Skin of body (tissue), 2 donors: ENCODE measurements around a stretch of chr11.

DNA sequence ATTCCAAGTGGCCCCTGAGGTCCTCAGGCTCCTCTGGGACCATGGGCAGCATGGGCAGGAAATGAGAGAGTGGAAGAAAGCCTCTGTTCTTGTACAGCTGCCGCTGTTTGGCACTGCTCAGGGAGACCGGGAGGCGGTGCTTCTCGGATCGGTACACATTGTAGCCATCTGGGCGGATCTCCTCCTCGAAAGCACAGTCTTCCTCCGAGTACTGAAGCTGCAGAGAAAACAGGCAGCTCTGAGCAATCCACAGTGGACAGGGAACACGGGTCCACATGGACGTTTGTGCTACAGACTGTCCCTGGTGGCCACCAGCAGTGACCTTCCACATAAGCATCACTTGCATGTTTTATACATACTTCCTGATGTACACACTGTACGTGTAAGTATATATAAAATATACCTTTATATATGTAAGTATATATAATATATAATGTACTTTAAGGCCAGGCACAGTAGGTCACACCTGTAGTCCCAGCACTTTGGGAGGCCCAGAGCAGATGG, 4.4 kb downstream of the FGF19 start:
- RAMPAGE, long total RNA = no peak

DNA sequence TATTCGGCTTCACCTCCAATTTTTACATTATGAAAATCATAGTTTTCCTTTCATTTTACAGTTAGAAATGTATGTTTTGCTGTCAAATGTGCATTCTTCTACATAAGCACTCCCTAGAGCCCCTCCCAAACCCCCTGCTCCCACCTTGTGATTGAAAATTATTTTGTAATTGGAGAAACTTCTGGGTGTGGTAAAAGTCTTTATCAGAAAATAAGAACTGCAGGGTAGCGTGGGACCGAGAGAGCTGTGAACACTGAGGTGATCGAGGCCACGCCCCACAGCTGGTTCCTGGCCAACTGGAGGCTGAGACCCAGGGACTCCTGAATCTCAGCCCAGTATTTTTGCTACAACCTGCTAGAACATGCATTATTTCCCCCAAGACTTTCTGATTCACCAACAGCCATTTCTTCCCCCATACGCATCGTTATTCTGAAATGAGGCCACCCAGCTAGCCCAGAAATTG, 3.2 kb upstream of the FGF19 start:
- RAMPAGE, long total RNA = no peak

DNA sequence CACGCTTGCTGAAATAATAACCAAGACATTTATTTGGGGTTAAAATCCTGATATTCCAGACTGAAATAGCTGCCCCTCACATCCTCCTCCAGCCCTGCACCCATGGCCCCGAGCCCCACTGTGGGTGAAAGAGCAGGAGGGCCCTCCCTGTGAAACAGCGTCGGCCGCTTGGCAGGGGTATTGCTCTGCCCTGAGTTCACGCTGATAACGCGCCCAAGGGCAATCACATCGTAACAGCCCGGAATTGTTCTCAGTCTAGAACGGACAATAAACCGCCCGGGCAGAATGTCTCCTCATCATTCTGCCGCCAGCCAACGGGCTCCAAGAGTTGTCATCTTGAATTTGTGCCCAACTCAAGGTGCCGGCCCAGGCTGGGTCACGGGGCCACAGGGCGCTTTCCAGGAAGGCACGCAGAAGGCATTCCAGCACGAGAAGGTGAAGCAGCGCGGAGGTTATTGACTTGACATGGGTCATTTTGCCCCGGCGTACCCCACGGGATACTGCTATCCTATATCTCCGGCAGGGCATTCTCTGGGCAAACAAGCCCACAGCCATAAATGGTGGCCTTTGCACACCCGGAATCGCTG, 72.2 kb upstream of the FGF3 start:
- RAMPAGE, long total RNA = no peak

DNA sequence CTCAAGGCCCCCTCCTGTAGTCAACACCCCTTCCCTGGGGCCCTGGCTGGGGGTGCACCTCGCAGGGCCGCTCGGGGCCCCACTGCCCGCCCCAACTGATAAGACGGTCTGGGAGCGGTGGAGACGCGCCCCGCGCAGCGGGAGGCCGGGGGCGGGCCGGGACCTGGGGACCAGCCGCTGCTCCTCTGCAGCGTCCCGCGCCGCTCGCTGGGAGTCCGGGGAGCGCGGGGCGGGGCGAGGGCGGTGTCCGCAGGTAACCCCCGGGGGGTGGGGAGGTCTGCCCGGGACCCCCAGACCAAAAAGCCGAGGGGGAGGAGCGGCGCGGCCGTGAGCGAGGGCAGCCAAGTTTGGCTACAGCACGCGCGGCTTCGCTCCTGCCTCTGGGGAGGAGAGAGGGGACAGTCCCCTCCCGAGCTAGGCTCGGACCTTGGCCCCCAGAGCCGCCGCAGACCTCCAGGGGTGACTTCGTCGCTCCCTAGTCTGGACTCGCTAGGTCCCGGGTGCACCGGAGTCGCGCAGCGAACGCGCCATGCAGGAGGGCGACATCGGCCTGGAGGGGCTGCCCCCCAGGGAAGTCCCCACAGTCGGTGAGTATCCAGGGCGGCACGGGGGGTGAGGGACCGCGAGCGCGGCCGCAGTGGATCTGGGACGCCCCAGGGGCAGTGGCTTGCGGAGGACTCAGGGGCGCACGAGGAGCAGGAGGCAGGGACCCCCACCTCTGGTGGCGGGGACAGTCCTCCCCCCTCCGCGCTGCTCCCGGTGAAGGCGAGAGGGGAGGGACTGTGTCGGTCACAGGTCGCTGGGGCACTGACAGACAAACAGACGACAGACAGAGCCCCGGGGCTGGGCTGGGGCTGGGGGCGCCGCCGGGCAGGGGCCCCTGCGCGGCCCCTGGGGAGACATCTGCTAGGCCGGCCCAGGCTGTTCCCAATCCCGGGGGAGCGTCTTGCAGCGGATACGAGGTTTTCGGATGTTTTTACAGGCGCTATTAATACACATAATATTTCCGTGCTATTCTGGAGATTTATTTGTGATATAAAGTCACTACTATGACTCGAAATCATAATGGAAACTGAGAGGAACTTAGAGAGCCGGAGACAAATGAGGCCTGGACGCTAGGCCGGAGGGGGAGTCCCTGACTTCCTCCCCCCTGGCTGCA, 92.2 kb upstream of the ANO1 start:
- RAMPAGE, long total RNA = no peak

- RAMPAGE, long total RNA = no peak
Measured at GRCh38 chr11:70019751-70020203, 58.3 kb upstream of the ANO1 start.

DNA sequence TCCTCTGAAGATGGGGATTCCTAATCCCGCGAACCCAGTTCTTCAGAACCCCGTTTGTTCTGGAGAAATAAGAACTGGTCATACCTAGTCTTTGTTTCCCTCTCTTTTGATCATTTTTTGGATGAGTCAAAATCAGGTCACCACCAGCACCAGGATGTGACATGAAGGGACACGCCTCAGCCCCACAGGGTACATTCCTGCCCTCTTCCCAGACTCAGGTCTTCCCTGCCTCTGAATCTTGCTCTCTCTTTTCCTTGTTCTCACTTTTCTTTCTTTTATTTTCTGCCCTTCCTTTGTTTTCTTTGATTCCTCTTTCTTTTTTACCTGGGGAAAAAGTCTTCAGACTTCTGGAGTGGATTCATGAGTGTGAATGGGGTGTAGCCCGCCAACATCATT, 14.5 kb upstream of the ANO1 start:
- RAMPAGE, long total RNA = no peak

GRCh38 chr11:70090810-70091627, 12.9 kb downstream of the ANO1 start:
- RAMPAGE, long total RNA = no peak

DNA sequence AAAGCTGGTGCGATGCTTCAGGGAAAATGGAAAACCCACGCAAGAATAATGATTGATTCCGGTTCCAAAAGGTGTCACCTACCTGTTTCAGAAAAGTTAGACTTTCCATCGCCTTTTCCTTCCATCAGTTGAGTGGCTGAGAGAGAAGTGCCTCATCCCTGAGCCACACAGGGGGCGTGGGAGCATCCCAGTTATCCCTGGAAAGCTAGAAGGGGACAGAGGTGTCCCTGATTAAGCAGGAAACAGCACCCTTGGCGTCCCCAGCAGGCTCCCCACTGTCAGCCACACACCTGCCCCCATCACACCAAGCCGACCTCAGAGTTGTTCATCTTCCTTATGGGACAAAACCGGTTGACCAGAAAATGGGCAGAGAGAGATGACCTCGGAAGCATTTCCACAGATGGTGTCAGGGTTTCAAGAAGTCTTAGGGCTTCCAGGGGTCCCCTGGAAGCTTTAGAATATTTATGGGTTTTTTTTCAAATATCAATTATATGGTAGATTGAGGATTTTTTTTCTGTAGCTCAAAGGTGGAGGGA, 14.6 kb upstream of the FADD start:
- RAMPAGE, long total RNA = no peak

DNA sequence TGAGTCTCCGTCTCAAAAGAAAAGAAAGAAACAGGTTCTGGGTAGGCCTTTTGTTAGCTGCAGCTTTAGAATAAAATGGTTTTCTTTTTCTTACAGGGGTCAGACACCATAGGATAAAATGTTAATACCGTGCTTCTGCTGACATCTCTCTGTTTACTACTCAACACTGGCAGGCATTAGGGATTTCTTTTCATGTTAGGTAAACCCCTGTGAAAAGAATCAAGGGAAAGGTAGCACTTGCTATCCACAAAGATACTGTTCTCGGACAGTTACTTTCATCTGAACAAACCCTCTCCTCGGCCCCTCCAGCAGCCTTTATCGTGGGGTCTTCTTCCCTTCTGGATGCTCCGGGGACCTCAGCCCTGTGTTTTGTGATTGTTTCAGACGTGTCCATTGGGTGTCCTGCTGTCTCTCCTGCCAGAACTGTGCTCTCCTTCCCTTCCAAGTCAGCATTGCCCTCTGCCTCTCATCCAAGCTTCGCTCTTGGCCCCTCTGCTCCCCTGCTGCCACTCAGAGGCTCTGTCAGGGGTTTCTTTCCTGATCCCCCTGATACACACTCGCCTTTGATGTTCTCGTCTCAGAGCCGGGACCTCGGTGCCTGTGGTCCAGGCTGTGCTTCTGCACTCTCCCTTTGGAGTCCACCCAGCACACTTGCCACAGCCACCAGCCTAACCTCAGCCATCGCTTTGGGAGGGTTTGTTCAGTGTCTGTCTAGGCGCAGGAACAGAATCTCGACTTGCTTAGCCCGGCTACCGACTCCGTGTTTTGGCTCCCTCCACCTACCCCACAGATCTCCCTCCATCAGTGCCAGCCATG, 28.9 kb downstream of the PPFIA1 start:
- RAMPAGE, long total RNA = no peak

GRCh38 chr11:70302106-70302834, 31.8 kb downstream of the PPFIA1 start:
- RAMPAGE, long total RNA = no peak

GRCh38 chr11:70326049-70326976, 55.8 kb downstream of the PPFIA1 start:
- RAMPAGE, long total RNA = no peak

- RAMPAGE, long total RNA = no peak
Measured at GRCh38 chr11:70381805-70382951, 16.2 kb upstream of the CTTN start.

DNA sequence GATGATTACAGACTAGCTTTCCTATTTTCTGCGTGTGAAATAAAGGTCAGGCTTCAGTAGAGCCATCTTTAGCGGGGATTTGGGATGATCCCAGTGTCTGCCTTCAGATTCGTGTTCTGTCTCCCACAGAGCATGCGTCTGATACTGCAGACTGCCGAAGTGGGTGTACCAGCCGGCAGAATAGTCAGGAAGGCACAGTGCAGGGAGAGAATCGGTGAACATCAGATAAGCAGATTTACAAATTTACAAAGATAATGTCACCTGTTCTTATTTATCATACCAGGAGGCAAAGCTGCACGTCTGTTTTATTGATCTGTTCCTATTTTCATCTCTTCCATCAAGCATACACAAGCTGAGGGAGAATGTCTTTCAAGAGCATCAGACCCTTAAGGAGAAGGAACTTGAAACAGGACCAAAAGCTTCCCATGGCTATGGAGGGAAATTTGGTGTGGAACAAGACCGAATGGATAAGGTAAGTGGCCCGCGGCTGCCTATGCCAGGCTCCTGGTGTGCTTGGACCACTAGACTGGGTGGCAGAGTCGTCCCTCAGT, 11.2 kb downstream of the CTTN start:
- RAMPAGE, long total RNA = no peak

DNA sequence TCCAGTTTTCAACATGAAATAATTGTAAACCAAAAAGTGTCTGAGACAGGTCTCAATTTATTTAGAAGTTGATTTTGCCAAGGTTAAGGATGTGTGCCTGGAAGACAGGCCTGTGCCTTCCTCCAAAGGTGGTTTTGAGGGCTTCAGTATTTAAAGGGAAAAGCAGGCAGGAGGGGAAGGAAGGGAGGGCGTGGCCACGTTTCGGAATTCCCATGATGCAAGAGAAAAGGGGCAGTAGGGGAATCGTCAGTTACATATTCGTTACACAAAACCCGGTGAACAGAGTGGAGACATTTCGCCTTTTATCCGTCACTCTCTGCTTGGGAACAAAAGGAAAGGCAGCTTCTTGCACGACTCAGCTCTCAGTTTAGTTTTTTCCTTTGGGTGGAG, 57.2 kb downstream of the CTTN start:
- RAMPAGE, long total RNA = no peak

GRCh38 chr11:70463075-70463611, 64.8 kb downstream of the CTTN start:
- RAMPAGE, long total RNA = no peak

DNA sequence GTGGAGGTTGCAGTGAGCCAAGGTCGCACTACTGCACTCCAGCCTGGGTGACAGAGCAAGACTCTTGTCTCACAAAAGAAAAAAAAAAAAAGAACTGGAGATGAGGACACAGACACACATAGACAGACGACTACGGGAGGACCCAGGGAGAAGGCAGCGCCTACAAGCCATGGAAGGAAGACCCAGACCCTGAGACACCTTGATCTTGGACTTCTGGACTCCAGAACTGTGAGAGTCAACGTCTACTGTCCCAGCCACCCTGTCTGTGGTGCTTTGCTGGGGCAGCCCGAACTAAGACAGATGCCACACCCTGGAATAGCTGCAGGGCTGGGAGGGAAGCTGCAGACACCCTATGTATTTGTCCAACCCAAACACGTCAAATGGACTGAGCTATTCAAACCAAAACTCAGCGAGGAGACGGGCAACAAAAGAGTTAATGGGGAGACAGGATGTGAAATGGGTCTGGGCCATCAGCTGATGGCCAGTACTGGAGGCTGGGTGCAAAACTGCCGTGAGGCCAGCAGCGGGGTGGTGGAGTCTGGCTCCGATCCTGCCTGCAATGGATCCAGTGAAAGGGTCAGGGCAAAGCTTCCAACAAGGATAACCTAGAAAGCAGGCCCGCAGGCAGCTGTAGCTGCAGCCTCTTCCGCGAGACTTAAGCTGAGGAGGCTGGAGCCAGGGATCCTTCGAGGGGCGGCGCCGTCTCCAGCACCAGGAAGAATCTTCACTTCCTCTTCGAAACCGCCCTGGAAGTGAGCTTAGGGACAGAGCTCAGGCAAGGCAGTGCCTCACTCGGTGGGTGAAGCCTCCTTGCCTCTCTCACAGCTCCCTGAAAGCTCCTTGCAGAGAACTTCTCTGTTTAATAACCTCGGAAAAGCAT, 169.5 kb downstream of the CTTN start:
- RAMPAGE, long total RNA = no peak

- RAMPAGE, long total RNA = no peak
Measured at GRCh38 chr11:70871846-70872425, 380.4 kb downstream of the SHANK2 start.

- RAMPAGE, long total RNA = no peak
Measured at GRCh38 chr11:71312102-71312301, 59.6 kb upstream of the SHANK2 start.

- RAMPAGE, long total RNA = no peak
Measured at GRCh38 chr11:71433460-71434336, 14.5 kb downstream of the DHCR7 start.

DNA sequence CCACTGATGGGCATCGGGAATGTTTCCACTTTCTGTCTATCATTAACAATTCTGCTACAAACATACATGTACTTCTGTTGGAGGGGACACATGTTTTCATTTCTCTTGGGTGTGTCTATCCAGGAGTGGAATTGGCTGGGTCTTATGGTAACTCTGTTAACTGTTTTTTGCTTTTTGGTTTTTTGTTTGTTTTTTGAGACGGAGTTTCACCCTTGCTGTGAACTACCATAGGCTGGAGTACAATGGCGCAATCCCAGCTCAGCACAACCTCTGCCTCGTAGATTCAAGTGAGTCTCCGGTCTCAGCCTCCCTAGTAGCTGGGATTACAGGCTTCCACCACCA, 27.0 kb downstream of the NADSYN1 start:
- RAMPAGE, long total RNA = no peak